ENCODE results near the gene FANCC.

DNA sequence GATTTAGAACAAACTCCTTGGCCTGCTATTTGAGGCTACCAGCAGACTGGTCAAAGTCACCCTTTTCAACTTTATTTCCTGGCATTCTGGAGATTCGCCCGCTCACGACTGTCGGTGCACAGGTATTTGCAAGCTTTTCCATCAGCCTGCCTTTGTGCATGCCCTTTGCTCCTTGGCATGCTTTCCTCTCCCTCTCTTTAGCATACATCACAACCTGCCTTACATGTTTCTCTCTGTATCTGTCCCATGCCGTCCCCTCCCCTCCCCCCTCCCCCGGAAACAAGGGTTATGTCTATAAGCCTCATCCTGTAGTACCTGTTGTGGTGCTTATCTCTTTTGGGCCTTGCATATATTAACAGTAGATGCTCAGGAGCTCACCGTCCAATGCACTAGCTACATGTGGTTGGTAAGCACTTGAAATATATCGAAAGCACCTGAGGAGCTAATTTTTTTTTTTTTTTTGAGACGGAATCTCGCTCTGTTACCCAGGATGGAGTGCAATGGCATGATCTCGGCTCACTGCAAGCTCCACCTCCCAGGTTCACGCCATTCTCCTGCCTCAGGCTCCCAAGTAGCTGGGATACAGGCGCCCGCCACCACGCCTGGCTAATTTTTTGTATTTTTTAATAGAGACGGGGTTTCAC, 257.2 kb downstream of the AOPEP start:
- RRBS, result no CpG with 5 or more reads among the region's 16 CpGs

DNA sequence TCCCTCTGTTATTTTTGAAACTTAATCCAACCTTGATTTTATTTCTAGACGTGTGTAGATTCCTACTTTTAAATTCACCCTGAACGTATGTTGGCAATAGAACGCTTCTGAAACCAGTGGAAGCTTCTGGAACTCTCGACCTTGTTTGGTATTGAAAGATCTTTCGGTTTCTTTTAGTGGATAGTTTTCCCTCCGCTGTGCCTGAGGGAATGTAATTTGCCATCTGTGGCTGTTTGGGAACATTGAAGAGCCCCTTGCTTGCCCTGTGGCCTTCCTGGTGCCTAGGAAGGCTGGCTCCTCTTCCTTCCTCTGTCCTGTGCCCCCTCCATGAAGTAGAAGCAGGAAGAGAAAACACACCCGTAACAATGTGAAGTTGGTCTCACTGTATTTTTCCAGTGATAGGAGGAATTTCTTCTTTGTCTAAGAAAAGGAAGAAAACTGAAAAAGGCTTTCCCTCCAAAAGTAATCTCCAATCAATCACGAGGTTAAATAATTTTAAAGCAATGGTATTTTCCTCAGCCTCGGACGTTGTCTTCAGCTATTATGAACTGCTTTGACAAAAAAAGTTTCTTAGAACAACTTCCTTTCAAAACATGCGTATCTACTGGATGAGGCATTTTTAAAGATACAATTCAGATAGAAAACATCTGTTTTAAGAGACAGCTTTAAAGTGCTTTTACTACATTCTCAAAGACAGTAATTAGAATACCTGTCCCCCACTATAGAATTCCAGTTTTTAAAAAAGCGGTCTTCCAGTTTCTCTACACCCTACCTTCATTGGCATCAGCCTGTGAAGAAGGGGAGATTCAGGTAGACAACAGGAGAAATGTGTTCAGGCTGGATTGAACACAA, 274.5 kb downstream of the AOPEP start:
- RRBS, result no CpG with 5 or more reads among the region's 12 CpGs

DNA sequence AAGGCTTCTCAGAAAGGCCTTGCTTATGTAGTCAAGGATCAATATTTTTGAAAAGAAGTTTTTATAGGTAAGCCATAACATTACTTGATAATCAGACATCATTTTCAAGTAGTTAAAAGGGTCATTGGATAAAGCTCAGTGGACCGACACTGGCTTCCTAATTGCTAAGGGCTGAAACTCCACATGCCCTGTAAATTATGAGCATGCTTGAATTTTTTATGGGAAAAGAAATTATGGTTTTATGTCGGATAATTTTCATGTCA, 293.7 kb downstream of the FANCC start:
- RRBS, result no CpG with 5 or more reads among the region's 2 CpGs

DNA sequence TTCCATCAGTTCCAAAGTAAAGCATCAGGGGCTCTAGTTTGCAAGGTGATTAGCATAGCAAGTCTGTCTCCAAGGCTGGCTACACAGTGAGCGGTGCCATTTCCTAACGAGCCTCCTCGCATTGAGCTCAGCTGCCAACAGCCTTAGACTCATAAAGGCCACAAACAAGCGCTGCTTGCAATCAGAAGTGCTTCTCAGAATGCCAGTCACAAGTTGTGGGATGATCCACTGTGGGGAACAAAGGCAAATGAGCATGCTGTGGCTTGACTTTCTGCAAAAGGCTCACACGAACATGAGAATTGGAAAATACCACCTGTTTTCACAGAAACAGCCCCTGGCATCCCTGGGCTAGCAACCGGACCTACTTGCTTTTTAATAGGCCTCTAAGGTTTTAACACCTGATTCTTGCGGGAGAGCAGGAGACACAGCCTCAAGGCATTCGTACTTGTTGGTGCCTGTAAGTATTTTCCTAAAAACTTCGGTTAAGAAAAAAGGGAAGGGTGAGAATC, 215.5 kb downstream of the FANCC start:
- RRBS, result no CpG with 5 or more reads among the region's 9 CpGs

DNA sequence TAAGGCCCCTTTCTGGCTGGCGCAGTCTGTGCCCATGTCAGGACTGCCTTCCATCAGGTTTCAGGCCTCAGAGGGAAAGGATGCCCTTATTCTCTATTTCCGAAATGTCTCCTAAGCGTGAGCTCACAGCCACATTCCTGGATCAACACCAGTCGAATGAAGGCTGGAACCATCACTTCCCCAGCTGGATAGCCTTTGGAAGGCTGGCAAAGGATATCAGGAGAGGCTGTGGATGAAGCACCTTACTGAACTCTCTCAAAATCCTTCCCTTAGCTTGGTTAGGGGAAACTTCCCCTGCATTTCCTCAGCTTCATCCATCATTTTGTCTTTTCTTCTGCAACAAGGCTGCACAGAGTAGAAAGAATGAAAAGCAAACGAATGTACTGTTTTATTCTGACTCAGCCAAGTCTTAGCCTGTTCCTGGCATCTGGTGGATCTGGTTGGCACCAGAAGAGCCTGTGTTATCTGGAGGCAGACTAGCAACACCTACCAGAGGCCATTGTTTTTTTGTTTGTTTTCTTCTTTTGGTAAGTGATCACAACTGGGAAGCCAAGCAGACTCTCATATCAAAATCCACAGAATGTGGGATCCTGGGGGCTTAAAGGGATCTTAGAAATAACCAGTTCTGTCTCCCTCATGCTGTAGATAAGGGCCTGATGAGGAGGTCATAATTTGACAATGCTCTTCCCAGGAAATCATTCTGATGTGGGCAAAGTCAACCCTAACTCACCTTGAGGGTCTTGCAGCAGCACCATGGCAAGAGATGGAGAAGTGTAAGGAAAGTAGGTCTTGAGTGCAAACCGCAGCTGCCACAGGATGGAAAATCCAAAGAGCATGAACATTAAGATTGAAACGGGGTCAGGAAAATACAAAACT, 200.7 kb downstream of the FANCC start:
- RRBS, result no CpG with 5 or more reads among the region's 7 CpGs

DNA sequence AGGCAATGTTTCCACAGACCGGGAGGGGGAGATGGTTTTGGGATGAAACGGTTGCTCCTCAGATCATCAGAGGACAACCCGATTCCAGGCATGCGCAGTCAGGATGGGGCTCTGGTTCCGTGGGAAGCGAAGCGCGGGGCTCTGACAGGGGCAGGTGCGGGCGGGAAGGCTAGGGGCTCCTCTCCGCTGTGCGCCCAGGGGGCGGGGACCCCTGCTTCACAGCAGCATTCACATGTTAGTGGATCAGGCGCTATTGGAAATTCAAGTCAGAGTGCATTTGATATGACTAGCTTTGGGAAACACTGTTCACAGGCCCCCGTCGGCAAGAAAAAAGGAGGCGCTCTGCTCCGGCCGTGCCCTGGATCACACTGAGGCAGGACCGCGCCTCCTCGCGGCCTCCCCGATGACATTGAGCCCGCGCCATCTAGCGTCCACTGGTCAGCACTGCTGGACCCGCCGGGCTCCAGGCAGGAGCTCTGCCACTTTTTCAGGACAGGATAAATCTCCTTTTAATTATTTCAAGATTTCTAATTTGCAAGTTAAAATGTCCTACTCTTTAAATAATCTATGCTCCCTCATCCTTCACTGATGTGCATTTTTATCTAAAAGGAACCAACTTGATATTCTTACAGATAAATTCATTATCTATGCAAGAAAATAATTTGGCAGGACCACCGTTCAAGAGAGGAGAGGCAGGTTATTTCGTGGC, 190.0 kb downstream of the FANCC start:
- RRBS, result no CpG with 5 or more reads among the region's 31 CpGs

DNA sequence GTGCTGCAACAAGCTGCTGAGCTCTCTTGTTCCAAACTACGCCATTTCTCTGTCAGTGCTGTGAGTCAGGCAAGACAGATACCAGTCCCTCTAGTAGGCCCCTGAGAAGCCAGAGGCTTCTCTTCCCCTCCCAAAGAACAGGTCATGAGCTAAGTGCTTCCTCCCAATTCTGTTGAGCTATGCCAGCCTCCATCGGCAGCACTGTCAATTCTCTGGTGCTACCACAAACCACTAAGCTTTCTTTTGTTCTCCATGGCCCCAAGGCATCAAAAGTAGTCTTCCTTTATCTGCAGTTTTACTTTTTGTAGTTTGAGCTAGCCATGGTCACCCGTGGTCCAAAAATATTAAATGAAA, 149.4 kb downstream of the FANCC start:
- RRBS, result no CpG with 5 or more reads among the region's 3 CpGs

DNA sequence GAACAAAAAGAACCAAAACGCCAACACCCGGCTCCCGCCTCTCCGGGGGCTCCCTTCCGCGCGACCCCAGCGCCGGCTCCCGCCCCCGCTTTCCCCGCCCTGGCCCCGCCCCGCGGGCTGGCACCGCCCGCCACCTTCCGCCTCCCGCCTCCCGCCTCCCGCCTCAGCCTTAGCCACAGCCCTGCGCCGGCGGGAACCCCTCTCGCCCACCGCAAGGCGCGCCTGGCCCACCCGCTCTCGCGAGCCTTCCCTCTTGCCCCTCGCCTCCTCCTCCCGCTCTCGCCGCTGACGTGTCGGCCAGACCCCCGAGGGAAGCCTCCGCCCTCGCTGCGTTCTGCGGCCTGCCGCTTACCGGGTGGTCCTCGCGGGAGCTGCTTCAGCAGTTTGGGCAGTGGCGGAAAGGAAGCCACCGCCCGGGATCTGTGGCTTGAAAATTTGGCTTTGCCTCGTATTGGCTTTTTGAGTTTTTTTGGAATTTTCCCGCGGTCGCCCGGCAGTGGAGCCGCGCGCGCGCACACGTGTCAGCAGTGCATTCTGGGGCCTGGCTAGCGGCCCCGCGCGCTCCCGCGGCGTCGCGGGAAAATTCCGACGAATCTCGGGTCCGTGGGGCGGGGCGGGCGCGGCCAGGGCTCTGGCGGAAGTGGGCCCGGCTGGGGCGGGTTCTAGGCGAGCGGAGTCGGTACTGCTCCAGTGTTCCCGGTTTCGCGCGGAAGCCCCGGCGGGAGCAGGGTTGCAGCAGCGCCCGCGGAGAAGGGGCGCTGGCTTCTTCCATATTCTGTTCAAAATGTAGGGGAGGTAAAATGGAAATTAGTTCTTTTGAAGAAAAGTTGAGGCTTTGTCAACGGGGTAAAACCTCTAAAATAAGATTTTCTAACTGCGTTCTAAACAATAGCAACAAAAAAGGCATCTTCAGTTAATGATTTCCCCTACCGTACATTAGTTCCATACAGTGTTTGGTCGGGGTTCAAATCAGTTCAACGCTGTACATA, at the start of gene FANCC:
FANCC (minus strand) TSS at position 536 of the 989 bp plus-strand sequence.
- RRBS, result 2% methylated on average over 17 of the region's 98 CpGs

DNA sequence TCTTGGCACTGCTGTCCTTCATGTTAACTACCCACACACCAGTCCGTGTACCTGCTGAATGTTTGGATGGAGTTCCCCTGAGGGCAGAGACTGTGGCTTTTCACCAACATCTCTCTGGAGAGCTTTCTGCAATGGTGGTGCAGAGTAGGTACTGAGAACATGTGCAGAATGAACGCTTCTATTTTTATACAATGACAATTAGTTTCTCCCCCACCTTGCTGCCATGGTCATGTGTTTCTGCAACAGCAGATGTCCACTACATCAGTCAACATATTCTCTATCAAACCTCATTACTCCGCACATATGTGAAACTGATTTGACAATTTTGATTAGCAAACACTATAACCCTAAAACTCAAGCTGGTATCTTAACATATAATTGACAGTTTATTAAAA, 6.8 kb downstream of the PTCH1 start:
- RRBS, result no CpG with 5 or more reads among the region's 3 CpGs

GRCh38 chr9:95507805-95508381, 1.2 kb downstream of the PTCH1 start:
- RRBS, result 4% methylated on average over 10 of the region's 47 CpGs

DNA sequence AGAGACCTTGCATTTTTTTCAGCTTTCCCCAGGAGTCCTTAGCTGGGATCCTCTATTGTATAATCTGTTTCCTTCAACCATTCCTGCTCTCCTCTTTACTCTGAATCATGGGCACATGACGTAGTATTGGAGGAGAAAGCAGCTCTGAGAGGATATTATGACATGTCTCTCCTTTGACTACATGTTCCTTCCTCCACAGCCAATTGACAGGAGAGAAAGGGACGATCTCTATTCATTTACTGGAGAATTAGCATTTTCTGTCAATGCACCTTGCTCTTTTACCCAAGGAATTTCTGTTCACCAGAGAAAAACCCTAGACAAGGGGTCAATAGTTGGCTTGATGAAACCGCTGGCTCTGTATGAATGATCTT, 118.4 kb upstream of the ERCC6L2 start:
- RRBS, result no CpG with 5 or more reads among the region's 3 CpGs

- RRBS, result under 1% methylated on average over 8 of the region's 43 CpGs
Observed at GRCh38 chr9:95875743-95876185, 273 bp downstream of the ERCC6L2 start.

DNA sequence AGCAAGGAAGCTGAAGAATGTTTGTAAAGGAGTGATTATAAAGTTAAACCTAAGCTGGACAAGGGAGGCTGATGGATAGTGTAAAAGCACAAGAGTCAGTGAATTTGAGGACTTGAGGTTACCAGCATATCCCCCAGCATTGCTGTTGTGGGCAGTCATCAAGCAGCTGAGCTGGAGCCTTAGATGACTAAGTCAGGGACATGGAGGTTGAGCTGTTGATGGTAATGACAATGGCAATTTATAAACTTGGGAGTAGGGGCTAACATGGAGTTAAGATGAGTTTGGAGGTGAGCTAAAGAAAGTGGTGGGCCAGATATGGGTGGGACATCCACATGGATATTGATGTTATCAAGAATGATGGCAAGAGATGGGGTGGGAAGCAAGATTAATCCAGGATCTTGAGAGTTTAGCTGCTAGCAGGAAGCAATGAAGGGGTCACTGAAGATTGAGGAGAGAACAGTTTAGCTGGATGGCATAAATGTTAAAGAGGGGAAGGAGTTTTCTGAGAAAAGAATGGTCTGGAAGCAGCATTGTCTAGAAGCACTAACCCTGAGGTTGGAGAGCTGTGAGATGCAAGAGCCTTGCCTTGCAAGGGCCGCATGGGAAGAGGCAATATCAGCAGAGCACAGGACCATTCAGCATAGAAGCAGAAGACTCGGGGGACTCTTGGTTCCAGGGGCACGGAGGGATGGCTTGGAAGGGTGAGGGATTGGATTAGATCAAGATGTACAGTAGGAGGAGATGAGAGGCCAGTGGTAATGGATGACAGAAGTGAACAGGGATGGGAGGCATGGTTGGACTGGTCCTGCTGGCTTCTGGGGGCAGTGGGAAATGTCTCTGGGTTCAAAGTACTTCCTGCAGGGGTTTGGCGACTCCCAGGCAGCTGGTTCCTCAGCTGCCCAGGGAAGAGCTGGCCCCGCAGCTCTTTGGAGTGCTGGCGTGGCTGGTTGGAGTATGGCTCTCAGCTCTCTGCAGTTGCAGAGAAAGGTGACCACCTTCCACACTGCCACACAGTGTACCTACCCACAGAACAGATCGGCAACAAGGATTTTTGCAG, 131.9 kb downstream of the ERCC6L2 start:
- RRBS, result no CpG with 5 or more reads among the region's 7 CpGs

- RRBS, result no CpG with 5 or more reads among the region's 7 CpGs
Observed at GRCh38 chr9:96067053-96067338, 191.5 kb downstream of the ERCC6L2 start.

DNA sequence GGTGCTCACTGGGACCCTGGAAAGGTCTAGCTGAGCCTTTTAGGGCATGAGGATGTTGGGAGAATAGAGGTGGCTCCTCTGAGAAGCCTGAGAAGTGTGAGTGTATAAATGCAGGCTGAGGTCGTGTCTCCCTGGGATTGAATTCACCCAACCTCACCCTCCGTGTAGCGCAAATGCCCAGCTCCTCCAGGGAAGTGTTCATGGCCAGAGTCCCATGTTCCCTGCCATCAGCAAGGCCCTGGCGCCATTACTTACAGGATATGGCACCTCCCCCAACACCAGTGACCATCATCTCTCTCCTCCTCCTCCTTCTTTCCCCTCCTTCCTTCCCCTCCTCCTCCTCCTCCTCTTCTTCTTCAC, 206.8 kb downstream of the HSD17B3 start:
- RRBS, result no CpG with 5 or more reads among the region's 4 CpGs

DNA sequence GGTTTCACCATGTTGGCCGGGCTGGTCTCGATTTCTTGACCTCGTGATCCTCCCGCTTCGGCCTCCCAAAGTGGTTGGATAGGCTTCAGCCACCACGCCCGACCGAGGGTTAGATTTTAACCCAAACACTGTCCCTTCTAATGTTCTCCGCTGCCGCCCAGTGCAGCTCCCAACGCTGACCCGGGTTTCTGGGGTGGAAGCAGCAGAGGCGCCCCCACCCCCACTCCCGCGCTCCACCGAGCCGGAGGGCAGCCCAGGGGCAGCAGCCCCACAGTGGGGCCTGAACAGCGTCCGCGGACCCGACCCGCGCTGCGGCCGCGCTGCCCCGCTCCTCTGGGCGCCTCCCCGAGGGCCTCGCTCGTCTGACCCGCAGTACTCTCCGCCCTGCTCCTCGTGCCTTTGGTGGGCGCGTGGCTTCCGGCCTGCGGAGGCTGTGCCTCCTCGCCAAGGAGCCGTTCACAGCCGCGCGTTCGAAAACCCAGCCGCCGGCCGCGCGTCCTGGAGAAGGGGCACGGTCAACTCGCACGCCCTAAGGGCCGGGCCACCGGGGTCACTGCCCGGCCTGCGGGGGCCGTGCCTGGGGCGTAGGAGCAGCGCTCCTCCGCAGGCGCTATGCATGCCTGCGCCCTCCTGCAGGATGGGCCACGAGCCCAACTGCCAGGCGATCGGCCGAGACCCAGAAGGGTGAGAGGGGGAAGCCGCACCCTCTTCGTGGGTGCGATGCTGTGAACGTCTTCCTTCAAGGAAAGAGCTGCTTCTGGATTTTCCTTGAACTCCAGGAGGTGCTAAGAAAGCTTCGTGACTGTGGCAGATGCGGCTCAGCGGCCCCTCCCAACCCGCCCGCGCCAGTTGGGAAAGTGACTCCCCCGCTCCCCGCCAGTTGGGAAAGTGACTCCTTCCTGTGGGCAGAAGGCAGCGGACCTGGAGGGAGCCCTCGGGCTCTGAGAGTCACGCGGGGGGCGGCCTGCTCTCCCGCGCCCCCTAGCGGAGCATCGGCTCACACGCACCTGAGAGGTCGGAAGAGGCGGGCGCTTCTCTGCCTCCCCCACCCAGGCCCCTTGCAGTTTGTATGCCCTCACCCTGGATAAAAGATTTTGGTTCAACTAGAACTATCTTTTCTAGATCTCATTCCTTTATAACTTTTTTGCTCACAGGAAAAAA, 82.7 kb downstream of the HSD17B3 start:
- RRBS, result 17% methylated on average over 23 of the region's 91 CpGs

DNA sequence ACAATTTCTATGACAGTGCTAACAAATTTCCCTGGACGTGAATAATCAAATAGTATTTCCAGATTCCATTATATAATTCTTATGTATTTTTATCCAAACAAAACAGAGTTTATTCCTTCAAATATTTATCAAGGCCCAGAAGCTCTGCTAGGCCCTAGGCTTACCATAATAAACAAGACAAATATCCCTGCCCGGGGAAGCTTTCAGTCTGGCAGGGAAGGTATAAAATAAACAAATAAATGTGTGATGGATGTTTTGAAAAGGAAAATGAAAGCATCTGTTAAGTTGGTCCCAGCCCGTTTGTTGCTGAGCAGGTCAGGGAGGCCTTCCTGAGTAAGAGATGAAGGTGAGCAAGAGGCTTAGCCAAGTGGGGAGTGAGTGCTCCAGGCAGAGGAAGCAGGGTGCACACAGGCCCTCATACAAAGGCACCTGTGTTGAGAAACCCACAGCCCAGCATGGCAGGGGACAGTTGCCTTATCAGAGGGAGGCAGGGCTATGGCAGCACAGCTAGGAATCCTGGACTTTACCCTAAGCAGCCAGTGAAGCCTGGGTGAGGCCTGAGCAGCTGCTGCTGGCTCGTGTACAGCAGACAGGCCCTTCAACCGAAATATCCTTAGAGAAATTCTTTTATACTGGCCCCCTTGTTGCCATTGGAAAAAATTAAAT, 7.7 kb upstream of the SLC35D2 start:
- RRBS, result no CpG with 5 or more reads among the region's 5 CpGs

DNA sequence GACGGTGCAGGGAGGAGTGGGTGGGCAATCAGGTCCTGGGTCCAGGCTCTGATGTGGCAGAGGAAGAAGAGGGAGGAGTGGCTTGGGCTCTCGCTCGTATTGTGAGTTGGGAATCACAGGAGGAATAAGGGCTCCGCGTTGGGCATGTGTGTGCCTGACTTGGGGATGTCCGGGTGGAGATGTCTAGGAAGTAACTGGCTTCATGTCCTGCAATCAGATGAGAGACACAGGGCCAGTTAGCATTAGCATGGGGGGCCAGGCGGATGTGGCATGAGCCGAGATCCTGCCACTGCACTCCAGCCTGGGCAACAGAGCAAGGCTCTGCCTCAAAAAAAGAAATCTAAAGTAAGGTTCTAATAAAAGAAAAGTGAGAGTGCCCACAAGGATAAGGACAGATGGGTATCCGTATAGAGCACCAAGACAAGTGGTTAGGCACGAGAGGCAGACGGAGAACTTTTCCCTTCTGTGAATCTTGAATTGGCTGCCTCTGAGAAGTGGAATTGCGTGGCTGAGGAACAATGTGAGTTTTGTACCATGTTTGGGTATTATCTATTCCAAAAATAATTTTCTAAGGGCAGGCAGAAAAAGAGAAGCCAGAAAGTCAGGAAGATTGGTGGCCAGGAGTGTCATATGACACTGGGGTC, 14.2 kb downstream of the HABP4 start:
- RRBS, result no CpG with 5 or more reads among the region's 12 CpGs

DNA sequence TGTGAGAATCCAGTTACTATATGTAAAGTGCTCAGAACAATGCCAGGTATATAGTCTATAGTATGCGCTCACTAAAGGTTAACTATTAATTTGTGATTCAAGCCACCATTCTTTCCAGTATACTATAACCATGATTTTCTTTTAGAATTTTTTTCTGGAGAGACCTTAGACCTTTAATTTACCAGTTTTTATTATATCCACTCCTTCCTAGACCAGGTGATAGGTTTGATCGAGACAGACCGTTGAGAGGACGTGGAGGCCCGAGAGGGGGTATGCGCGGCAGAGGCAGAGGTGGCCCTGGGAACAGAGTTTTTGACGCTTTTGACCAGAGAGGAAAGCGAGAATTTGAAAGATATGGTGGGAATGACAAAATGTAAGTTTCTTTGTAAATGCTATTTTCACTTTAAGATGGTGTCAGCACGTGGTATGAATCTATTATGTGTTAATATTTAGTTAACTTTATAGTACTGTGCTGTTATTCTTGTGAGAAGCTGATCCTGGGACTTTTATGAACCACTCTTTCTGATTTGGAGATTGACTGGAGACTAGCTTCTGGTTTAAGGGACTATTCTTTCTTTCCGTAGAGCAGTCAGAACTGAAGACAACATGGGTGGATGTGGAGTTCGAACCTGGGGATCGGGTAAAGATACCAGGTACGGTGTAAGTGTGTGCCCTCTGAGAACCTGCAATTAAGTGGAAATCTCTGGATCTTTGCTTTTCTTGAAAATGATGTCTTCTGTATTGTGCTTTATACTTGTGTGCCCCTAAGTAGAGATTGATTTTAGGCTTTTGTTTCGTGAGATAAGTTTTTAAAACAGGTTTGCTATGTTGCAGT, 15.4 kb downstream of the HABP4 start:
- RRBS, result no CpG with 5 or more reads among the region's 15 CpGs

Measured in iris pigment epithelial cell (primary cell).